Trachea (tissue), 1 donor: ENCODE data around the gene DACT1.

DNA sequence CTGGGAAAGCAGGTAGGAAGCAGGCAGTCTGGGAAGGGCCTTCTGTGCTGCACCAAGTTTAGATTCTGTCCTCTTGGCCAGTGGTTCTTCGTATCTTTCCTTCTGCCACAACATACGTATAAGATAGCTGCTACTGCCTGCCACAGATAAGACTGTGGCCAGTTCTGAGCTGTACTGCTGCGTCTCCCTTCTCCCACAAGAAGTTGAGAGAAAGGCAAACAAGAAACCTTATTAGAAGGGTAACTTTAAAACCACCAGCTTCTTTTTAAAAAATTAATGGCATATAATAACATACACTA is 27.8 kb downstream of the ATG14 start:
- PRO-cap: no peak

DNA sequence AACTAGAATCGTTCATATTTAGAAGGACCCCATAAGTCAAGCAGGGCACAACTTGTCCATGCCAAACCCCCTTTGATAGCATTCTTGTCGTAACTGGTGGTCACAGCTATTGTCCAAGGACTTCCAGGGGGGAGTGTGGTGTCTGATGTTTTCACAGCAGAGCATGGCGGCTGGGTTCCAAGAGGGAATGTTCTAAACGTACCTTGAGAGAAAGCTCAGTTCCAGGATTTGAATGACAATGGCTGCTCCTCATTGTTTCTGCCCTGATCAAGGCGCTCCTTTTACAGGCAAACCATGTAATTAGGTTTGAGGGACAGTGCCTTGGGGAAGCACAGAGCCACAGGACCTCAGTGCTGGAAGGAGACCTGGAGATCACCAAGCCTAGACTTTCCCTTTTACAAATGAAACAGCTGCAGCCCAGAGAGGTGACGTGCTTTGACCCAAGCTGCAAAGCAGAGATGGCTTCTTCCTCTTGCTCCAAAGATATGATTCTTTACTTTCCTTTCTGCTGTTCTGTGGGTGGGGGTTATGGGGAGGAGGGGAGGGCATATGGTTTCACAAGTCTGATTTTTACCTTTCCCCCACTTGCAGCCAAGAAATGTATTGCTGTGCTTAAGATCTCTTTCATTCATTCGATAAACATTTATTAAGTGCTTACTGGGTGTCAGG is 172.7 kb downstream of the KTN1 start:
- PRO-cap: no peak

- PRO-cap: no peak
These were observed 223.1 kb downstream of the KTN1 start for GRCh38 chr14:55803063-55803528.

GRCh38 chr14:55806874-55807764 is 227.1 kb downstream of the KTN1 start:
- PRO-cap: unidirectional peak, minus-strand start at chr14:55807161

GRCh38 chr14:55913443-55914068 is 204.7 kb upstream of the PELI2 start:
- PRO-cap: no peak

DNA sequence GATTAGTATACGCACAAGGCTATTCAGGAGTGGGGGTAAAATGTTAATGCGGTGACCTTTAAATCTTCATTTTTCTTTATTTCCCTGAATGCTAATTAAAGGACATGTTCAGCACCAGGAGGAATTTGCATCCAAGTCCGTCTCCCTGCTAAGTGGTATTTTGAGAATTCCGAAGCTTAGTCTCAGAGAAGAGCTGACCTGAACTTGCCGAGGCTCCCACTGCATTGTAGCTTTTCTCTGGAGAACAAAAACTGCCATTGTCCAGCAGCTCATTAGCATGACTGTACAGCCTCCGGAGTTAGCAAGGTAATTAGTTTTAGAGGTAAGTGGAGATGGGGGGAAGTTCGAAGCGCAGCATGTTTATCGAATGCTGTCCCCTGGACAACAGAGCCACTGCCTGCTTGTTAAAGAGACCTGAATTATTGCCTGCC is 160.3 kb upstream of the PELI2 start:
- PRO-cap: no peak

DNA sequence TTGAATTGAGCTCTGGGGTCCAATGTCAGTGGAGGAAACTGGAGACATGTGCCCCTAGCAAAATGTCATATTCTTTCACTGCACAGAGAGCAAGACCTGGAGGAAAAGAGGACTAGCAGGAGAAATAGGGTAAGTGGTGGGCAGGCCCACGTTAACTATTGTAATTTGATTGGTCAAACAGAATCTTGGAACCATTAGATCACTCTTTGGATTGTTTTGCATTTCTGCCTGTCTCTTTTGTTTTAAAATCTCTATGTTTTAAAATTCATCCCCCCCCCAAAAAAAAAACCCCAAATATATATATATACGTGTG is 113.9 kb upstream of the PELI2 start:
- PRO-cap: no peak

- PRO-cap: no peak
These were observed 15.4 kb downstream of the PELI2 start for GRCh38 chr14:56133503-56134022.

DNA sequence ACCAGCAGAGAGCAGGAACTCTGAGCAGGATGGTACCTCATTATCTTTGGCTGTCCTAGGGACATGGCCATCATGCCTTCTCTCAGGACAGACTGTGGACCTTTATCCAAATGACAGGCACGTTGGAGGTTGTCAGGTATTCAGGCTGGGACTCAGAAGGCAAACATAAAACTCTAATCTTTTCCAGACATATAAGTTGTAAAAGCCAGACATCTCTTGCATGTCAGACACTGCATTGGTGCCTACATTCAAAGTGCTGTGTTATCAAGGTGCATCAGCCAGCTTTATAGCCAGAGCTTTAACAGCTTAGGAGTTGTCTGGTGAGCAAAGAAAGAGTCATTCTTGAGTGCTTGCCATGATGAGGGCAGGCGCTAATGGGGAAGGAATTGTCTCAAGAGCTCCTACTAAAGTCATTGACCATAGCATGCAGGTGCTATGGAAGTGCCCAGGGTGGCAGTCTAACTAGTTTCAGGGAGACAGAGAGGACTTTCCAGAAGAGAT is 89.6 kb downstream of the PELI2 start:
- PRO-cap: no peak

GRCh38 chr14:57999450-57999935 is 133.6 kb upstream of the SLC35F4 start:
- PRO-cap: no peak

- PRO-cap: bidirectional peak, plus-strand start at chr14:58297883, minus-strand start at chr14:58297790; bidirectional peak, plus-strand start at chr14:58298577, minus-strand start at chr14:58298247
These were observed 772 bp upstream of the ARID4A start for GRCh38 chr14:58297249-58298317.

DNA sequence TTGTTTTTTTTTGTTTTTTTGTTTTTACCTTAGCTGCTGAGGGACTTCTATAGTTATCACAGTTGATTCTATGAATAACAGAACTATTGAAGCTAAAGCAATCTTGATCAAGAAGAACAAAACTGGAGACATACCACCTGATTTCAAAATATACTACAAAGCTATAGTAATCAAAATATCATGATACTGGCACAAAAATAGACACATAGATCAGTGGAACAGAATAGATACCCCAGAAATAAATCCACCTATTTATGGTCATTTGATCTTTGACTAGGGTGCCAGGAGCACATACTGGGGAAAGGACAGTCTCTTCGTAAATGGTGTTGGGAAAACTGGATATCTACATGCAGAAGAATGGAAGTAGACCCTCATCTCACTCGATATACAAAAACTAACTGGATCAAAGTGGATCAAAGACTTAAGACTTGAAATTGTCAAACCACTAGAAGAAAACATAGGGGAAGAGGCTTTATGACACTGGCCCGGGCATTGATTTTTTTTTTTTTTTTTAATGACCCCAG is 11.9 kb downstream of the ARID4A start:
- PRO-cap: no peak

DNA sequence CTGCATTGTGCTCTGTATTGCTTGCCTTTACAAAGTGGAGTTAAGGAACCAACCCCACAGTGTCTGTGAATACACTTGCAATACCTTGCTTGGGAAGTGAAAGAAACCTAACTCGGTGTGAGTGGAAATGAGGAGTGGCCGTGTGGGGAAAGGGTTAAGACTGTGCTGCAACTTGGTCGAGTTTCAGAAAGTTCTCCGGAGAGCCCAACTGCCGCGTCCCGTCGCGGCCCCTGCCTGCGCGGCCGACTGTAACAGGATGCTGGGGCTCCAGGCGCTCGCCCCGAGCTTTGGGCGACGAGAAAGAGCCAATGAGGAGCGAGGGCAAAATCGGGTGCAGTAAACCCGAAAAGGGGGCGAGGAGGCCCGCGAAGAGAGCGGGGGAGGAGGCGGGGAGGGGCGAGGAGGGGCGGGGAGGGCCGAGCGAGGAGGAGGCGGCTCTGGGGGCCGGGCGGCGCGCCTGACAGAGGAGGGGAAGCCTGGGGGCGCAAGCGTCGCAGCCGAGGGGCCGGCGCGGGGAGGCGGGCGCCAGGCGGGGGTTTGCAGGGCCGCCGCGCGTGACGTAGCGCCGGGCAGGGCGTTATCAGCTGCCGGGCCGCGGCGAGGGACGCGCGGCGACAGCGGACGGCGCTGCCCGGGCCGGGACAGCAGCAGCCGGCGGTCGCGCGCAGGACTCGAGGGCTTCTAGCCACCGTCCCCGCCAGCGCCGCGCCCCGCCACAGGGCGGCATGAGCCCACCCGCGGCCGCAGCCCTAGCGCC is at the start of gene DACT1:
DACT1 (plus strand) TSS at position 577 of the 757 bp plus-strand sequence.
- PRO-cap: unidirectional peak, plus-strand start at position 186 of the sequence; bidirectional peak, plus-strand start at position 463 of the sequence, minus-strand start at position 244 of the sequence; unidirectional peak, plus-strand start at position 607 of the sequence

DNA sequence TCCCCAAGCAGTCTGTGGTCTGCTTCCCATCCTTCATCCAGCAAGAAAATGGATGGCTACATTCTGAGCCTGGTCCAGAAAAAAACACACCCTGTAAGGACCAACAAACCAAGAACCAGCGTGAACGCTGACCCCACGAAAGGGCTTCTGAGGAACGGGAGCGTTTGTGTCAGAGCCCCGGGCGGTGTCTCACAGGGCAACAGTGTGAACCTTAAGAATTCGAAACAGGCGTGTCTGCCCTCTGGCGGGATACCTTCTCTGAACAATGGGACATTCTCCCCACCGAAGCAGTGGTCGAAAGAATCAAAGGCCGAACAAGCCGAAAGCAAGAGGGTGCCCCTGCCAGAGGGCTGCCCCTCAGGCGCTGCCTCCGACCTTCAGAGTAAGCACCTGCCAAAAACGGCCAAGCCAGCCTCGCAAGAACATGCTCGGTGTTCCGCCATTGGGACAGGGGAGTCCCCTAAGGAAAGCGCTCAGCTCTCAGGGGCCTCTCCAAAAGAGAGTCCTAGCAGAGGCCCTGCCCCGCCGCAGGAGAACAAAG is 7.9 kb downstream of the DACT1 start:
- PRO-cap: no peak

DNA sequence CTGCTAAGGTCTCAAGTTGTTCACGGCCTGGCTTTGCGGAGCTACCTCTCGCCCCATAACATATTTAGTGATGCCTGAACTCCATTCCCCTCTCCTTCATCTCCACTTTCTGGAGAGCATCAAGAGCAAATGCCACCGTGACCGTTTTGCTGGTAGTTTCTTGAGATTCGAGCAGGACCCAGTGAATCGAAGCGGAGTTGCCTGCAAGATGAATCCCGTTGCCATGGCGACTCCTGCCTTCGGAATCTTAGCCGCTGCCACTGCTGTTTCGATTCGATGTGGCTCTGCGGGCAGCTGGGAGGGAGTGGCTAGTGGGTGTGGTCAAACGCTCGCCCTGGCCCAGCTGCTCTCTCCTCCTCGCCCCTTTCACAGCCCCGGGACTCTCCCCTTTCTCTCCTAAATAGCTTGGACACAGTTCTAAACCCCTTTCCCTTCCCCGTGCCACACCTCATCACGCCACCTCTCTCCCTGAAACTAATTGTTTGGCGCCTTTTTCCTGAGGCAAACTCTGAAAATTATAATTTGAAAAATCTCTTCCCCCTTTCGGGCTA is 1.4 kb downstream of the DAAM1 start:
- PRO-cap: bidirectional peak, plus-strand start at position 324 of the sequence, minus-strand start at position 220 of the sequence; unidirectional peak, minus-strand start at position 370 of the sequence

DNA sequence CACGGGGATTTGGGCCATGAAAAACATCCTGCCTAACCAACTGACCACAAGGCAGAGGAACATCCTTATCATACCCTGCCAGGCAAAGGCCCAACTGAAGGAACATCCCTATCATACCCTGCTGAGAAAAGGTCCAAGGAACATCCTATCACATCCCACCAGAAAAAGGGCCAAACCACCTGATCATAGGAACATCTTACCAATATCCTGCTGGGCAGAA is 30.0 kb upstream of the RTN1 start:
- PRO-cap: no peak

- PRO-cap: no peak
These were observed 88.6 kb upstream of the PCNX4 start for GRCh38 chr14:60003031-60003608.

DNA sequence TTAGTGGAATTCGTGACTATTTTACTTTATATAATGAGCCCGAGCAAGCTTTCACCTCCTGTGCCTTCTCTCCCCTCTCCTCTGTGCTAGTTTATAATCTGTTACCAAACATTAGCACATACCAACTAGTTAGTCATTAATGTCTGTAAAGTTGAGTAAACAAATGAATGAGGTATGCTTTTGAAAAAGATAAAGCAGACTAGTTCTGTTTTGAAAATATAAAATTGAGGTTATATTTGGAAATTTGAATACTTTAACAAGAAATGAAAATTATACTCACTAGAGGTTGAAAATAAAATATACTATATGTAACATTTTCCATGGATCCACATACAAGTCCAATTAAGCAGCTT is 87.6 kb upstream of the PCNX4 start:
- PRO-cap: no peak

DNA sequence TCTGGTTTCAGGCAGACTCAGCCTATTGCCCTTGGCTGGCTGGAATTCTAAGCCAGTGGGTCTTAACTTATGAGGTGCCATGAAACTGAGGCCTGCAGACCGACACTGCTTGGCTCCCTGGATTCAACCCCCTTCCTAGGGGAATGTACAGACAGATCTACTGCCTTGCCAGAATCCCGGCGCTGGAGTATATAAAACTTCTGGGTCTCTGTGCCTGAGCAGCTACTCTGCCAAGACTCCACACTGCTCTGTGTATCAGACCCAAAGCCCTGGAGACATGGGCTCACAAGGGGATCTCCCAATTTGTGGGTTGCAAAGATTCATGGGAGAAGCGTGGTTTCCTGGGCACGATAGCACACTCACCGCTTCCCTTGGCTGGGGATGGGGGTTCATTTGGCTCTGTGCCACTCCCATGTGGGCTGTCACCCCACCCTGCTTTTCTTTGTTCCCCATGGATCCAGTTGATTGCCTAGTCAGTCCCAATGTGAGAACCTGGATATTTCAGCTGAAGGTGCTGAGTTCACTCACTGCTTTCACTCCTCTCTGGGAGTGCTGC is 40.1 kb upstream of the PCNX4 start:
- PRO-cap: no peak

DNA sequence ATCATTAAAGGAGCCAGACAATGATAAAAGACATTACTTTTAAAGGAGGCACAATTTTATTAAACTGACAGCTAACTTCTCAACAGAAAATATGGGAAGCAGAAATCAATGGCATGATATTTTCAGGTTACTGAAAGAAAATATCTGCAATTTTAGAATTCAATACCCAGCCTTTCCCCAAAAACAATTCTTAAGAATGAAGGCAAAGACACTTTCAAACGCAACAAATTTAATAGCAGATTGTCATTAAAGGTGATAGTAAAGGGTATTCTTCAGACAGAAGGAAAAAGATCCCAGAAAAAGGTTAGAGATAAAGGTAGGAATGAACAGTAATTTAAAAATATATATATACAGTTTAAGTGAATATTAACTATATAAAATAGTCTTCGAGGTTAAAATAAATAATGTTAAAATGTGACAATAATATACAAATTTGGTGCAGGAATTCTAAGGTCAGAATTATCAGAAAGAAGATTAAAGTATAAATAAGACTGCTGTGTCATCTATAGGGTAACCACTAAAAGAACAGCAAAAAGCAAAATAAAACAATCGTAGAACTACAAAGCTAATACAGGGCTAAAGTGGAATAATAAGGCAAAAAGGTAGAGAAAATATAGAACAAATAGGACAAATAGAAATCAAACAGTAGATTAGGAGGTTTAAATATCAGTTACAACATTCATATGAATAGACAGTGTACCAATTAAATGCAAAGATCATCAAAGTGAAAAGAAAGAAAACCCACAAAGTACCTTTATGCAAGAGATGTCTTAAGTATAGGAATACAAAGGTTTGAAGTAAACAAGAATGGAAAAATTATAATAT is 26.5 kb downstream of the DHRS7 start:
- PRO-cap: no peak